ENCODE measurements around a stretch of chr1.

- RRBS, result no CpG with 5 or more reads among the region's 3 CpGs
These were observed 50.1 kb downstream of the PLPP3 start for GRCh38 chr1:56529246-56529602.

DNA sequence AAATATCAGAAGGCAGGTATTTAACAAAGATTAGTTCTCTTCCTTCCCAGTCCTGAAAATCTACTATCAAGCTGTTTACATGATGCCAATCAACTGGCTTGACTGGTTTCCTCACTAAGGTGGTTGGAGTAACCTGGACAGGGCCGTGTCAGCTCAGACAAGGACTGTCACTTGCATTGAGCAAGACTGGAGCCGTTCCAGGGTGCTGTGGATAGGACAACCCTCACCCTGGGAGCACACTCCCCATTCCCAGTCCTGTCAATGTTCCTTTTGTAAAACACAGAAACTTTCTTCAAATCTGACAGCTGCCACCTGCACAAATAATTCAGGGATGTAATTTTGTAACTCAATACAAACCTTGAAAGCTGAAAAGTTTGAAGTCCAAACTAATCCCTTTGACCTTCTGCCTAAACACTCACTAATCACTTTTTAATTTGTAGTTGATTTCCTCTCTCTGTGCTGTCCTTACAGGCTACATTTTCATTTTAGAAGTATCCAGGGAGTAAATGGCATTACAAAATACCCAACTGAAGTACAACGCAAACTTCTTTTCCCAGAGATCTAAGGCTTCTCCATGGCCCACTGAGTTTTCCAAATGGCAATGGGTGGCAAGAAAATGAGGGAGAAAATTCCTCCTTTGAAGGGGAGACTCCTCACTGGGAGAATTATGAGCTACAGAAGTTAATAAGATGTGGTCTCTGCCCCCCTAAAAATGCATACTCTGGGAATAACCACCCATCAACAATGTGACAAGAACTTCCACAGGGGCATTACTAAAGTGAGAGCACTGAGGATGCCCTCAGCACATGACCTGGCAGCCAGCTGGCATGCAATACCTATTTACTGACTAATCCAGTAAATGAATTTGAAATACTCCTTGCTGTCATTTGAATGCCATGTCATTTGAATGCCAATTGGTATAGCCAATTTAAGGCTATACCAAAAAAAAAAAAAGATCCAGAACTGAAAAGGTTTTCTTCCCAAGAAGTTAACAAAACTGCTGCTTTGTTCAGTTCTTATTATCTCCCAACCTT, 31.1 kb downstream of the PLPP3 start:
- RRBS, result no CpG with 5 or more reads among the region's 3 CpGs

- RRBS, result no CpG with 5 or more reads among the region's 2 CpGs
These were observed 16.4 kb downstream of the PLPP3 start for GRCh38 chr1:56562823-56563423.

- RRBS, result no CpG with 5 or more reads among the region's 8 CpGs
These were observed 30.6 kb downstream of the FYB2 start for GRCh38 chr1:56788443-56789115.

DNA sequence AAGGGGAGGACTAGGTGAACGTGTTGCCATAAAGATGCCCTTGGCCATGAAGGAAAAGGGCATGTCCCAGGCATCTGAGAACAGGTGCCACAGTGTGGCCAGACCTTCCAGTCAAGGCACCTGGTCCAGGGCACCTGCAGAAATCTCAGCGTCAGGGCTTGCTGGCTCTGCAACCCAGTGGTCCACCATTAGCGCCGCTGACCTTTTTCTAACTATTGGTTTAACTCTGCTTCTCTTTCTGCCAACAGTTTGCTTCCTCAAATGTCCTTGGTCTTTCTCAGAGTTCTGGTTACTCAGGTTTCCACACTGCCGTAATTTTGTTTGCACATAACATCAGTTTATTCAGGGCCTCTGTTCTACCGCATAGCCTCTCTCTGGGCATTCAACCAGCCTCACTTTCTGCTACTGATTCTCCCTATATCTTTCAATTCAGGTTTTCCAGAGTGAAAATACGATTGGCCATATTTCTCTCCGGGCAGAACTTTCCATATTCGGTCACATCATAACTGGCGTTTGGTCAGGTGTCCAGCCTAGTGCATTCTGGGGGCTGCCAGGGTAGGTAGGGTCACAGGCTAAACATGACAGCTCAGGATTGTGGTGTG, 16.5 kb upstream of the FYB2 start:
- RRBS, result no CpG with 5 or more reads among the region's 10 CpGs

DNA sequence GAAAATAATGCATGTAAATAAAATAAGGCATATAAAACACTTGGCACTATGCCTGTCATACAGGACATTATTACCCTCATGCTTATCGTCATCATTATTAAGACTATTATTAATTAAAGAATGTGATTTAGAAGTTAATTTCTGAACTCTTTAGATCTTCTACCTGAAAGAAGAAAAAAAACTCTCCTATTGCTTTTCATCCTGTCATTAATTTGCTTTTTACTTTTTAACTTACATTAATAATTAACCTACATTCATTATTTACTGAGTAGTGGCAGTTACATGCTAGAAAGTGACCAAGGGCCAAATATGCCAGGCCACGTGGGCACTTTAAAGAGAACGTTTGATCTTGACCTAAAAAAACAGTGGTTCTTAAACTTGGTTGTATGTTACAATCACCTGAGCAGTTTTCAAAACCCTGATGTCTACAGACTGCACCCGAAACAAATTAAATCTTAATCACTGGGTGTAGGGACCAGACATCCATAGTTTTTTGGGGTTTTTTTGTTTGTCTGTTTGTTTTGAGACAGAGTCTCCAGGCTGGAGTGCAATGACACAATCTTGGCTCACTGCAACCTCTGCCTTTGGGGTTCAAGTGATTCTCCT, 46.1 kb downstream of the C8B start:
- RRBS, result no CpG with 5 or more reads among the region's 4 CpGs

DNA sequence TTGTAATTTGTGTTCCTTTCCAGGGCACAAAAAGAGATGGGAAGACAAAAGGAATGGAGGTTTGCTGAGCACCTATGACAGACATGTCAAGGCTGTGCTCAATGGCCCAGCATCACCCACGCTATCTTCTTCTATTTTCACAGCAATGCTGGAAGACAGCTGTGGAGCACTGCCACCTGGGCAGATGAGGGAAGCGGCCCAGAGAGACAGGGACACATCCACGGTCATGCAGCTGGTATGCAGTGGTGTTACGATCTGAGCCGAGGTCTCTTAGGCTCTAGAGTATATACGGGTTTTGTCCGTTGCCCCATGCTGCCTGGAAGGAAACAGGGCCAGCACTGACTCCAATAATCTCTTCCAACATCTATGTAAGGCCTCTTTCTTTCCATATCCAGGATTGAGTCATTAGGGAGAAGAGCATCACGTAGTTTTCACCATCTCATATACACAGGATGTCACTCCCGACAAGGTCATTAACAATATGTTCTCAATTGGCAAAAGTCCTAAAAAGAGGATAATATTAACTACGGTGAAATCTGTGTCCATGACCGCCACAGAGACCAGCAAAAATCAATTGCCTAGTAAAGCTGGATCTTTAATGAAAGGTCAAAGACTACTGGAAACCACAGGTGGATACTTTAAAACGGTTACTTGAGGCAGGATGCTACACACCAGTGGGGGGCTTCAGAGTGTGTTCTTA, 4.4 kb downstream of the C8B start:
- RRBS, result no CpG with 5 or more reads among the region's 12 CpGs

DNA sequence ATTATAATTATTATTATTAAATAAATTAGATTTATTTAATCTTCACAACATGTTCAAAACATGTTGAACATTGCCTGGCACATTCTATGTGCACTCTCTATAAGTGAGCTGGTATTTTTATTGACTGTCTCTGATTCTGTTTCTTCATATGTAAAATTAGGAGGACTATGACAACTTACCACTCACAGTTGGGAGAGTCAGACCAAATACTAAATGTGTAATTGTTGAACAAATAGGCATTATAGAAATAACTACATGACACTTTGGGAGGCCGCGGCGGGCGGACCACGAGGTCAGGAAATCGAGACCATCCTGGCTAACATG, 951 bp upstream of the C8B start:
- RRBS, result no CpG with 5 or more reads among the region's 6 CpGs

GRCh38 chr1:57230633-57231136, 193.2 kb downstream of the DAB1 start:
- RRBS, result no CpG with 5 or more reads among the region's 1 CpG

GRCh38 chr1:57235730-57236259, 188.1 kb downstream of the DAB1 start:
- RRBS, result no CpG with 5 or more reads among the region's 6 CpGs

DNA sequence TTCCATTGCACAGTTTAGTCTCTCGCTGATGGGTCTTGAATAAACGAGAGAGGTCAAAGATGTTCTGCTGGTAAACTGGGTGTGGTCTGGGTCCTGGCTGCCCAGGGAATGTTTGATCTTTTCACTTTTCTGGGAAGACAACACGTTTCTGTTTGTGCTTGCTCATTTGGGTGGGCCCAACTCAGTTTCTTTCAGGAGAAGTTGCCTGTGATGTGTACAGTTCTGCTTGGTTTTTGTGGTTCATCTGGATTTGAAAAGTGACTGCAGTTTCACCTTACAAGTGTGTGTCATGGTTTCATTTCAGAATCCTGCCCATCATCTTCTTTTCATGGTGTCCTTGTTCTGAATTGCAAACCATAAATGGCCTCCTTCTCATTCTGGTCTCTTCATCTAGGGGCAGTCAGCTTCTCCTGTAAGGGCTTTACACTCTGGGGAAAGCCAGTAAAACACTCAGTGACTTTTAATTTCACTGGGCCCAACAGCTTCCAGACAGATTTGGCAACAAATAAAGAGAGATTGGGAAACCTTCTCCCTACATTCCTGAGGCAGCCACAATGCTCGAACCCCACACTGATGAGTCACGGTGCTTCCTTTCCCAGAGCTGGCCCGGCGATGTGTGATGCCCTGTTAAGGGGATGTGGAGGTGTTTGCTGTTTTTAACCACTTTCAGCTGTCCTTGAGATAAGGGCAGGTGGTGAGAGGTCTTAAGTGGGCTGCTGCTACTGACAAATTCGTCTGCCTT, 7.3 kb upstream of the TACSTD2 start:
- RRBS, result no CpG with 5 or more reads among the region's 8 CpGs

DNA sequence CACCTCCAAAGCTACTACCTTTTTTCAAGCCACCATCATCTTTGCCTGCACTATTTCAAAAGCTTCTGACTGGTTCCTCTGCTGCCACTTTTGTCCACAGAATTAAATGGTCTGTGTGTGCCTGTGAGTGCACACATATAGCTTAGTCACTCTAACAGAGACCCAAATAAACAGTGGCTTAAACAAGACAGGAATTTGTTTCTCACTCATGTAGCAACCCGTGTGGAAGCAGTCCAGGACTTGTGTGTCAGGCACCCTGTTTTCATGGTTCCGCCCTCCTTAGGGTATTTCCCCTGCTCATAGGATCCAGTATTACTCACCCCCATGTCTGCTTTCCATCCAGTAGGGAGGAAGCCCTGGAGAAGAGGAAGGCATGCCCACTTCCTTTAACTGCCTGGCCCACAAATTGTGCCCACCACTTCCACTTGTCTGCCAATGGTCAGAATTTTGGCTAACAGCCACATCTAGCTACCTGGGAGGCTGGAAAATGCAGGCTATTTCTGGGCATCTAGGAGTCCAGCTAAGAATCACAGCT, 41.2 kb upstream of the TACSTD2 start:
- RRBS, result no CpG with 5 or more reads among the region's 2 CpGs

GRCh38 chr1:58753102-58753751, 30.6 kb downstream of the JUN start:
- RRBS, result no CpG with 5 or more reads among the region's 9 CpGs

DNA sequence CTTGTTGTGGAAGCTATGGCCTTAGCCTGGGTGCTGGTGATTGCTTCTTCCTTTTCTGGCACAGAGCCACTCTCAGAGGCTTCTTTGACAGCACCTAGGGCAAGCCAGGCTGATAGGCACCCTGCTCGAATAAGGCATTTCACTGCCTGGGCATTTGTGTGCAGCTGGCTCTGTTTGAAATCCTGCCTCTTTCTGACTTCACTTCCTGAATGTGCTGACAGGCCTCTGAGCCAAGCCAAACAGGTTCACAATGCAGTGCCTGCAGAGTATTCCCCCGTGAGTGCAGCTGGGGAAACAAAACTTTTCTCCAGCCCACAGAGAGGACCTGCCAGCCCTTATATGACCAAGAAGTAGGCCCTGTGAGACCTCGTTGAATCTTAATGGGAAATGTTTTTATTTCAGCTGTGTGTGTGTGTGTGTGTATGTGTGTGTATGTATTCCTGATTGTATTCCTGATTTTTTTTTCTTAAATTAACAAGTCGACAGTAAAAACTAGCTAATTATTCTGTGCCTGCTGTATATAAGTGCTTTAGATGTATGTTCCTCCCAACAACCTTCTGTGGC, 10.4 kb downstream of the JUN start:
- RRBS, result no CpG with 5 or more reads among the region's 4 CpGs

DNA sequence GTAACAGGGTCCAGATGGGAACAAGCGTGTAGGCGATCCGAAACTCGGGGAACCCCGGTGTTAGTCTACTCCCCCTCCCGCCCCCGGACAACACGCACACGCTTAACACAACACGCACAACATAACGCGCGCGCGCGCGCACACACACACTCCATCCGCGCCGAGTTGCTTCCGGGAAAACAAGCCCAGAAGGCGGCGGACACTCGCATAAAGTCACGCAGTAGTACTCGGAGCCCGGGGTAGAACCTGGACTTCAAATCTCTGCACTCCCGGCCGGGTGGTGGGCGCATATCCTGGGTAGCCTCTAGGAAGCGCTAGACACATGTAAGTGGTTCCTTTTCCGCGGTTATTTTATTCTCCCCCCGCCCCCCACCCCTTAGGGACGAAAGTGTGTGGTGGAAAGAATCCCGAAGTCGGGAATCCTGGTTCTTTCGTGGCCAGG, 1.2 kb upstream of the JUN start:
- RRBS, result 1% methylated on average over 14 of the region's 38 CpGs

GRCh38 chr1:58814144-58815002, 30.5 kb upstream of the JUN start:
- RRBS, result 68% methylated on average over 22 of the region's 46 CpGs

DNA sequence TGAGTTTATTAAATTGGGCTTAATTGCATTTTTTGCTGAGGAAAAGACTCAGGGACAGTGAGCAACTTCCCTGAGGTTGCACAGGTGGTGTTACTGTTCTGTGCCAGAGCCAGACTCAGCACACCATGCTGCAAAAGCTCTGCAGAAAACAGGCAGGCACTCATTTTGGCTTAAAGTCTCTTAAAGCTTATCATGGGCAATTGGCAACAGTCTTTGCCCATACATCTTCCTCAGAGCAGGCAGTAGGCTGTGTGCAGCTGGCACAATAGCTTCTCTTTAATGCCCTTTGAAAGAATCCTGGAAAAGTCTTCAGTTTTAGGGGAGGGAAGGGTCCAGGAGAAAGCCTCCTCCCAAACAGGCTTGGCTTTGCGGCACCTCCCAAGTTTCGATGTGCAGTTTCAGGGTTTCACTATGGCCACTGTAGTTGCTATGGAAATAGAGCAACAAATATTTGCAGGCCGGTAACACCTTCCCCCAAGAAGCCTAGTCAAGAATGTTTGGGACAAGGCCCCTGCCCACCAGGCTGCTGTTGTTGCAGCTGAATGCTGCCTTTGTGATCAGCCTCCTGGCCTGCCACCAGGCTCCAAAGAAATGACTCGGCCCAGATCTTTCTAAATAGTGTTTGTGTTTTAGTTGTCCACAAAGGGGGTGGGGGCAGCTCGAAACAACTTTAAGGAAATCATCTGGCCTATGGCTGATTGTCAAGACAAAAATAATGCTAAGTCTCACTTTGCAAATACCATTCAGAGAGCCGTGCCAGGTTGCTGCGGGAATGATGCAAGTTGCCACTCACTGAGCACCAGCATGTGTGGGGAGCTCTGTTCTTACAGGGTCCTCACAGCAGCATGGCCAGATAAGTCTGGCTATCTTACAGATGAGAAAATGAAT, 90.9 kb upstream of the JUN start:
- RRBS, result no CpG with 5 or more reads among the region's 7 CpGs

DNA sequence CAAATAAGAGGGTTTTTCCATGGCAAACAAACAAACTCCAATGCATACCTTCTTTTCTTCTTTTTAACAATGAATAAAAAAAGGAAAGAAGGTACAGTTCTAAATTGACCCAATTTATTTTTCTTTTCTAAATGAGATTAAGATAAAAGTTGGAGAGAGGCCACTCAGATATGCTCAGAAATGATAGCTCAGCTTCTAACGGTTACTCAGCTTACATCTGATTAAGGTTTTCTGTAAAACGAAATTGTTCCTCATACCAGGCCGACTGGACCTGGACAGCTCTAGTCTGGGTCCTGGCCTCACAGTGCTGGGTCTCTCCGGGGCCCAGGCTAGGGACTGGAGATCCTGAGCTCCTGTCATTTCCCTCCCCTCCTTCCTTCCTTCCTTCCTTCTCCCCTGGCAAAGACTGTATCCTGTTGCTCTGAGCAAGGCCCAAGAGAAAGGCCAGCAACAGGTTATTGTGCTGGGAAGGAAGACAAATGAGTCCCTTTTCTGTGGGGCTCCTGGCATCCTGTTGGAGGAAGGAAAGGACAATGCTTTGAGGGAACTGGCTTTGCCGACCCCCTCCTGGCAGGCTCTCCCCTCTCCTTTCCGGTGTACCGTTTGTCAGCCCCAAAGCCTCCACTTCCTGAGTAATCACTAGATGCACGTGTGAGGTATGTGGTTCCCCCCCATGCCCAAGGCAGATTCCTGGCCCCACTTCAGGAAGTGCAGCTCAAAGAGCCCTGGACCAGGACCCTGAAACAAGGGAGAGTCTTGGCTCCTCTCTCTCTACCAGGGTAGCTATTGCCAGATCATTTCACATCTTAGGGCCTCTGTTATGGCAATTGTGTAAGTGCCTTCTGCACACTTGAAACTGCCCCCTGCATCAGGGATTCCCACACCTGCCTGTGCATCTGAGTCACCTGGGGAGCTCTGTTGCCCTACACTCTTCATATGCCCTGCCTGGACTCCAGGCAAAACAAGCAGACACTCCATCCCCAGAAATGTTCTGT, 212.8 kb upstream of the FGGY start:
- RRBS, result no CpG with 5 or more reads among the region's 8 CpGs

- RRBS, result no CpG with 5 or more reads among the region's 4 CpGs
These were observed 64.2 kb upstream of the HOOK1 start for GRCh38 chr1:59750530-59750993.

DNA sequence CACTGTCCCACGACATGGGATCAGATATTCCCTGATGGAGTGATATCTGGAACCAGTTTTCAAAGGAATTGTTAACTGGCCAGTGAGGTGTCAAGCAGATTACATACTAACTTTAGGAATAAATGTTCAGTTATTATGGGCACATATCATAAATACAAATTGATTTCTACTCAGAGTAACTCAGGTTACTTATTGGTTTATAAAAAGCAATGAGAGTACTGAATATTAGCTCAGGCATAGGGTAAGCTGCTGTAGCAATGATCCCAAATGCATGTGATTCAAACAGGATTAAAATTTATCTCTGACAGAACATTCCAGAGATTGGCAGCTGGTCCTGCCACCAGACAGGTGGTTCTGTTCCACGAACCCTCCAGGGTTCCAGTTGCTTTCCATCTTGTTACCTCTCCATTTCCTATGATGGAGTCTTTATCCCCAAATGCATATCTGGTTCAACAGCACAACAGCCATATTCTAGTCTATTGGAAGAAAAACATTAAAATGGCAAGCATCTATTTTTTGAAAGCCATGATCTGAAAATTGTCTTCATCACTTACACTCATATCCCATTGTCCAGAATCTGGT, 10.3 kb upstream of the CYP2J2 start:
- RRBS, result no CpG with 5 or more reads among the region's 2 CpGs